ENCODE measurements around a stretch of chr6.

- PRO-cap = no peak
These were observed 82.1 kb upstream of the CCDC28A start for GRCh38 chr6:138691209-138692081.

- PRO-cap = bidirectional peak, plus-strand start at chr6:139030015, minus-strand start at chr6:139029674
These were observed 886 bp downstream of the ABRACL start for GRCh38 chr6:139029430-139029832.

DNA sequence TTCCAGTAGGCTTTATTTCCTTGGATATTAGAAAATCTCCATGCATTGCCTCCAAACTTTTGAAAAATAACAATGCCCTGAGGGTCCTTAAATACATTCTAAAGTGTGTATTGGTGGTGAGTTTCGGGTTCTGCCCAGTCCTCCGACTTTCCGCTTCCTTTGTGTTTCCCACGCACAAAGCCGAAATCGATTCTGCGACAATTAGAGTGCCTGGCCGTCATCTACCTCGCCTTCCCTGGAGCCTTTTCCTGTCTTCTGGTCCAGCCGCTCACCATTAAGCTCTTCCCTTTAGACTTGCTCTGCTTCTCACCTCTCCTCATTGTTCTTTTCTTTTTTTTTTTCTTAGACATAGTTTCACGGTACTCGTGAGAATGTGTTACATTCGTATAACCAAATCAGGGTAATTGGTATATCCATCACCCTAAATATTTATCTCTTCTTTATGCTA lies 1.3 kb downstream of the ABRACL start:
- PRO-cap = bidirectional peak, plus-strand start at position 183 of the sequence, minus-strand start outside the sequence

DNA sequence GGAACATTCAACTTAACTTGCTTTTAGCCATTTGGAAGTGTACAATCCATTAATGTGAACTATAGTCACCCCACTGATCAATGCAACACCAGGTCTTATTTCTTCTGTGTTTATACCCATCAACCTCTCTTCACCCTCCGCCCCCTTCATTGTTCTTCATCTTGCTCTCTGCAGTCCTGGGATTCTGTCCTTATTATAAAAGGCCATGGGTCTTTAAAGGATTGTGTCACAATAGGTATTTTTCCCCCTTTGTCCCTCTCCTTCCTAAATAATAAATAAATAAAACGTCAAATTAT lies 1.7 kb downstream of the ABRACL start:
- PRO-cap = no peak

DNA sequence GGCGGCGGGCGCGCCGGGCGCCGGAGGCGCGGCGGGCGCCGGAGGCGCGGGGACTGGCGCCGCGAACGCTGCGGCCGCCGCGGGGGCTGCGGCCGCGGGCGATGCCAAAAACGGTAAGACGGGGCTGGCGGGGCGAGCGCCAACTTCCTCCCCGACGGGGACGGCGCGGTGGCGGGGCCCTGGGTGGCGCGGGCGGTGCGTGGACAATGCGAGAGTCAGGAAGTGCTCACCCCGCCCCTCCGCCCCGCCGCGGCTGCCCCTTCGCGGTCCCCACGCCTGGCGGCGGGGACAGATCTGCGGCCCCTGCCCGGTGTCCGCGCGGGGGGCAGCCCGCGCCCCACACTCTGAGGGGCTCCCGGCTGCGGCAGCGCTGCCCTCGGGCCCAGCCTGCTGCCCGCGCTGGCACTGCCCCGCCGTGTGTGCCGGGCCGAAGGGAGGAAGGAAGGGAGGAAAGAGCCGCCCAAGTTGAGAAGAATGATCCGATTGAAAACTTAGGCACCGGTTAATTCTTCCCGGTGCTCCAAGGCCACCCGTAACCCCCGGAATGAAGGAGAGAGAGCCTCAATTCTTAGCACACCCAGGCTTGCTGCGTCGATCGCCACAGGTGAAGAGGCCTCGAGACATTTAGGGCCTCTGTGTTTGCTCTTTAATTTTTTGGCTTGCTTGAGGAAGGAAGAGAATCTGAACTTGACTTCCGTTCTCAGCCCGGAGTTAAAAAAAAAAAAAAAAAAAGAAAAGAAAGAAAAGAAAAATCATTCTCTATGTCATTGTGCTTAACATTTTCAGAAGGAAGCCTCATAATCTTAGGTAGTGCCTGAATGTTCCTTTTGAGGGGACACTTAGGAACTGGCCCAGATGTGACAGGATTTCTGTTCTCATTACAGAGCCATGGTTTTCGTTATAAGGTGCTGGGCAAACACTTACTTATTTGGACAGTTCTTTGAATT lies 948 bp downstream of the HECA start:
- PRO-cap = bidirectional peak, plus-strand start at position 142 of the sequence, minus-strand start at position 120 of the sequence; bidirectional peak, plus-strand start at position 776 of the sequence, minus-strand start at position 689 of the sequence

- PRO-cap = no peak
These were observed 19.3 kb downstream of the HECA start for GRCh38 chr6:139153894-139154856.

DNA sequence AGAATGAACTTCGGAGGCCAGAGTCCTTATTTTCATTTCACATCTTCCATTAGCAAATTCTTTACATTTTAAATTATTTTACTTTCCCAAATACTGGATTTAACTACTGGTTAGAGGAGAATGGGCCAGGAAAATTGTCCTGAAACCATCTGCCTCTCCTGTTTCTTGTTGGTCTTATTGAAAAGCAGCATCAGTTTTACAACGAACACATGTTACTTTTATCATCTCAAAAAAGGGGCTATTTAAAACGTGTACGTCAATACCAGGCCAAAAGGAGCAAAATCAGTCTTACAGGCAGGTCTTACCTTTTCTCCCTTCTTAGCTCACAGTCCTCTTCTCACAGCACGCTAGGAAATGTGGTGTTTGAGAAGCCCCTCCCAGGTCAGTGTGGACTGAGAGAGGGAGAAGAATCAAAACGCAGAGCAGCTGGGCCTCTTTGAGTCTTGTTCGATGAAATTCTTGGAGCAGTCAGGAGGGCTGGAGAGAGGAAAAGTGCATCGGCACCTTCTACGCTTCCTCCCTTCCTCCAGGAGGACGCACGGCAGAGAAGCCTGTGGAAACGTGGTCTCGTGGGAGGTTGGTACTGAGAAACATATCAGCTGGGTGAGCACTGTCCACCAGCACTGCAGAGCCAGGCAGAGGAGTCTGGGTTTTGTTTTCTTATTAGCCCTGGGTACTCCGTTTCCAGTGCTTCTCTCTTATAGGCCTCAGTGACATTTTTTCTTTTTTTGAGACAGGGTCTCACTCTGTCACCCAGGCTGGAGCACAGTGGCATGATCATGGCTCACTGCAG lies 52.8 kb downstream of the TXLNB start:
- PRO-cap = no peak

- PRO-cap = no peak
These were observed 25.1 kb downstream of the CITED2 start for GRCh38 chr6:139349299-139349859.

- PRO-cap = no peak
These were observed 111.8 kb upstream of the CITED2 start for GRCh38 chr6:139486162-139486664.

GRCh38 chr6:139597559-139598317 lies 223.3 kb upstream of the CITED2 start:
- PRO-cap = no peak

DNA sequence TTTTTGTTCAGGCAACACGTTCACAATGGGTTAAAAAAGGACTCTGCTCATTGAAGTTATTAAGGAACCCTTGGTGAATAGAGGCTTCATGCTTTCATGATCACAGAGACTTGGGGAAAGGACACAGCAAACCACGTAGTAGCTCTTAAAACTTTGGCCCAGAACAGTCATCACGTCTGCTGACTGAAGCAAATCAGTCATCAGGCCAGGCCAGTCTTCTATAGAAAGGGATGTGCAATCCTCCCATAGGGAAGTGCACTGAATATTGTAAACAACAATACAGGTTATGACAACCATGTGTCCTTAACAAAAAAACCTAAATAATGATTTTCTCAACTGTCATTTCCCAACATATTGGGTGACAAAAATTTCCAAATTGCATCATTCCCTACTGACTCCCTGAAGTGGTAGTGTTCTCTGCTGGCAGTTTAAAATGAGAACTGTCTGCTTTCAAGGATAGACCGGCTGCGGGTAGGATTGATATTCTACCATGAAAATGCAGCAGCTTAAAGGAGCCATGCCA lies 388.1 kb upstream of the CITED2 start:
- PRO-cap = no peak

GRCh38 chr6:139778668-139779284 lies 404.3 kb upstream of the CITED2 start:
- PRO-cap = no peak

DNA sequence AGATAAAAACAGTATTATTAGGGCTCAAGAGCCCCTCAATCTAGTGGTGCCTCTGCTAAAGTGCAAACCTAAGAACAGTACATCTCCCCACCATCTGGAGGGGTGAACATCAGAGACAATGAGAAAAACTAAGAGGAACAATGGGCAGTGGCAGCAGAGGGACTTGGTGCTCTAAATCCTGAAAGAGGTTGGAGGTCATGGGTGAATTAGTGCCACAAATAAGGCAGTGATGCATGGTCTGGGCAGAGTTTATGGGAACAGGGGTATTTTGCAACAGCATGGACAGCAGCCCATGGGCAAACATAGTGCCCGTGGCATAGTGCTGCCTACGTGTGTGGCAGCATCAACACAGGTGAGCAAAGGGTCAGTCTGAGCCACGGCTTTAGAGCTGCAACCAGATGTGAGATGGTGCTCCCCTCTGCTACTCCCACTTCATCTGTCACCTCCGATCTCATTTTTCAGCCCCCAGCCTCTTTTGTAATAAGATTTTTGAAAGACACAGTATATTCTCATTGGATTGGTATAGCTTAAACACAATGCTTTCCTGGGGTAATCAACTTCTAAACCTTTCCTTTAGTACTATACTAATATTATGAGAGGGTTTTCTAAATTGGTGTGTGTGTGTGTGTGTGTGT lies 459.2 kb upstream of the CITED2 start:
- PRO-cap = no peak

GRCh38 chr6:140319202-140319484 lies 944.7 kb upstream of the CITED2 start:
- PRO-cap = no peak

- PRO-cap = no peak
These were observed 1085.8 kb upstream of the CITED2 start for GRCh38 chr6:140460171-140460776.

- PRO-cap = no peak
These were observed 871.8 kb upstream of the GJE1 start for GRCh38 chr6:141260882-141261384.

- PRO-cap = no peak
These were observed 806.2 kb upstream of the GJE1 start for GRCh38 chr6:141326465-141326904.

- PRO-cap = no peak
These were observed 711.3 kb upstream of the GJE1 start for GRCh38 chr6:141421385-141421860.

DNA sequence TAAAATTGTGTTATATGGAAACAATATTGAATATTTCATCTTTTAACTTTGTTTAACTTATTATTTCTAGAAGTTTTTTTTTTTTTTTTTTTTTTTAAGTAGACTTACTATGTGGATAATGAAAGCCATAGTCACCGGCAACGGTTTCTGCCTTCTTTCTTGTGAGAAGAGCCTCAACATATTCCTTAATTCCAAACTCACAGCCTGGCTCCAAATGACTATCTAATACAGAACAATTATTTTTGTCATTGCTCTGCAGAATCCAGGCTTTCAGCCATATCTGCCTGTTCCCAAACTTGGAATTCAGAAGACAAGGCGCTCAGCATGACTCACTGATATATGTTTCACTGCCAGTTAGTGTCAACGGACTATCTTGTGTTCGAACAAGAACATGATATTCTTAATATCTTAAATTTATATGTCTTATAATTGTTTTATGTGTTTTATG lies 669.6 kb upstream of the GJE1 start:
- PRO-cap = no peak

- PRO-cap = no peak
These were observed 117.3 kb upstream of the GJE1 start for GRCh38 chr6:142015456-142015859.